ENCODE measurements around a stretch of chr7.

- PRO-cap = no peak
- RAMPAGE, long total RNA, 4 experiments = start-site peak on the plus strand in 1 of 4 experiments, at chr7:48101895-48102226 at its widest, 6 reads per replicate
Measured at GRCh38 chr7:48101497-48102754, 12.9 kb downstream of the UPP1 start.

- PRO-cap = no peak
- RAMPAGE, long total RNA, 4 experiments = no peak in any of the 4 experiments
Measured at GRCh38 chr7:48108126-48108556, 19.1 kb downstream of the UPP1 start.

GRCh38 chr7:48110729-48111235, 21.7 kb downstream of the UPP1 start:
- PRO-cap = no peak
- RAMPAGE, long total RNA, 4 experiments = no peak in any of the 4 experiments

GRCh38 chr7:49665742-49666322, 107.6 kb upstream of the VWC2 start:
- PRO-cap = no peak
- RAMPAGE, long total RNA, 4 experiments = no peak in any of the 4 experiments

DNA sequence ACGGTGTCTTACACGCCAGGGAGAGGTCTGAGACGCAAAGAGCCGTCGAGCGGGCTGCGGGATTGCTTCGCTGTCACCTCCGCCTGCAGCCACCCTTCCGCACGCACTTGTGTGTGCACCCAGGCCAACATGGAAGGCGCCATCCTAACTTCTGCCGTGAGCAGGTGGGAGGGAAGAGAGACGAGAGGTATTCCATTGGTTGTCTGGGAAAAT, 1.3 kb upstream of the IKZF1 start:
- PRO-cap = no peak
- RAMPAGE, long total RNA, 4 experiments = no peak in any of the 4 experiments

DNA sequence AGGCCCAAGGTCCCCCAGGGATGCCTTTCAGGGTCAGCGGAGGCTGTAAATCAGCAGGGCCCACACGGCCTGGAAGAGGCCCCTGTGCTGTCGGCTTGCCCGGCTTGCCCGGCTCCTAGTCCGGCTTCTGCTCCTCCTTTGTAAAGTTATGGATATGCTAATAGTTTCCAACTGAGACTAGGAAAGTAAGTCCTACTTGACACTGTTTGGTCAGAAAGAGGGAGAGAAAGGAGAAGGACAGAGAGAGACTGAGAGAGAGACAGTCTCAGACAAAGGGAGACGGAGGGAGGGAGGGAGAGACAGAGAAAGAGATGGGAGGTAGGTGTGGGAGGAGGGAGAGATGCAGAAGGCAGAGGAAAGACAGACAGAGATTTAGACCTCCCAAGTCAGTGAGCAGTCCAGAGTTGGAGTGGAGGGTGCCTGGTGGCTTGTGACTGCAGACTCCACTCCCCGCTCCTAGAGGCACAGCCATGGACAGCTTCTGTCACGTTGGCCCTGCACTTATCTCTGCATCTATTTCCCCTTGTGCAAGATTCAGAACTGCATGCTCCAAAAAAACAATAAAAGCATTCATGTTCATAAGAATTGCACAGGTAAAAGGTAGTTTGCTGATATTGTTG, 10.6 kb downstream of the IKZF1 start:
- PRO-cap = no peak
- RAMPAGE, long total RNA, 4 experiments = no peak in any of the 4 experiments

DNA sequence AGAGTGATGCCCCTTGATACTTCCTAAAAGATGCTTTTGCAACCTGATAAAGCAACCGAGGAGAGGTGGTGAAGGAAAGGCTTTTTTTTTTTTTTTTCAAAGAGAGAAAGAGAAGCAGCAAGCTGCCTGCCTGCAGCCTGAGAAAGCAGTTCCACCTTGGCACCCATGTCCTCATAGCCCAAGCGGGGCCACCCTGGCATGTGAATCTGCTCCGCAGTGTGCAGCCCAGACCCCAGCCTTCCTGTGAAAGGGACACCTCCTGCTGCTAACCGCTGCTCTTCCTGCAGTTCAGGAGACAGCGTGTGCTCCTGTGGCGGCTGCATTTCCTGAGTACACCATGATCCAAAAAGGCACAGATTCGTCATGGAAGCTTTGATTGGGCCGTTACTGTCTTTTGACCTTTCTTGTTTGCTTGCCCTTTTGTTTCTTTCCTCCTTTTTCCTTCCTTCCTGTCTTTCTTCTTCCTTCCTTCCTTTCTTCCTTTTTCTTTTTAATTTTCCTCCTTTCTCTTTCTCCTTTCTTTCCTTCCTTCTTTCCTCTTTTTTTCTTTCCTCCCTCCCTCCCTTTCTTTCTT, 38.1 kb downstream of the IKZF1 start:
- PRO-cap = no peak
- RAMPAGE, long total RNA, 4 experiments = no peak in any of the 4 experiments

- PRO-cap = no peak
- RAMPAGE, long total RNA, 4 experiments = no peak in any of the 4 experiments
Measured at GRCh38 chr7:50351108-50351795, 46.7 kb downstream of the IKZF1 start.

DNA sequence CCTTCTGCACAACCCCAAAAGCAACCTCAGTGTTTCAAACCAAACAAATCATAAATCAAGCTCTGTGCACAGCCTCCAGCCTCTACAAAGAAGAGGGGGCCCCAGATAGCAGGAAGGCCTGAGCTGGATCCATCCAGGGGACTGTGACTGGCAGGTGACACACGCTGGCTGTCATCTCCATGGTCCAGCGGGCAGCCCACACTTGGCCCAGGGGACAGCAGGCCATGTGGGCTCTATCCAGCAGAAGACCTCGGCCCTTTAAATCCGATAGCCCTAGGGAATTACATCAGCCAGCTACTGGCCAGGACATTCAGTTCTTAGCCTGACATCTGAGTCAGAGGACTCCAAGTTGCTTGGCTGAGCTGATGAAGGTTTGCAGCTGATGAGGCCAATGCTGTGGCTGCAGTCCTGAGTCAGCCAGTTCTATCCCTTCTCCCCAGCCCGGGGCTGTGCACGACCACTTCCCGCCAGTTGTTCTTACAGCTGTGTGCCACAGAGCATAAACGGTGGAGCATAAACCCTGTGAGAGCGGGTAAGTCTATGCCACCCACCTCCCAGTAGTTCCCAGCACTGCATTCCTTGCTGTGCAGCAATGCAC, 52.1 kb upstream of the FIGNL1 start:
- PRO-cap = no peak
- RAMPAGE, long total RNA, 4 experiments = no peak in any of the 4 experiments

DNA sequence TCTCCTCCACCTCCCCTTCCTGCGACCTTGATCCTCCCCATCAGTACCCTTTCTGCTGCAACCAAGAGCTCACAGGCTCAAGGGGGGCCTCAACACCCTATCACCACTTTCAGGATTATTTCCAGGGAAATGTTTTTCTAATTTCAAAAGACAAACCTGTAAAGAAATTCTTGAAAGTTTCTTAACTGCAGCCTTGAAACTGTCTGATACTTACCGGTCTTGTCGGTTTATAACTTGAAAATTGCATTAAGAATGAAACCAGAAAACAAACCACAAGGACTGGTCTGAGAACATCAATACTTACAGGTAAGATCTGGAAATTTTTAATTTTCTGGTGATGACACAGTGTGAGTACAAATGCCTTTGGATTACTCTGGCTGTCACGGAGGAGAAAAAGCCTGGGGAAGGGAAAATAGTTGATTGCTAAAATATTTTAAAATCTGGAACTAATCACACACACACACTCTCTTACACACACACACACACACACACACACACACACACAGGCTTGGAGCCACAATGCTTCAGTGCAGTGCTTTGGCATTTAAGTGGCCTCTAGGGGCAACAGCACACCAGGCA, 30.0 kb upstream of the DDC start:
- PRO-cap = no peak
- RAMPAGE, long total RNA, 4 experiments = no peak in any of the 4 experiments

DNA sequence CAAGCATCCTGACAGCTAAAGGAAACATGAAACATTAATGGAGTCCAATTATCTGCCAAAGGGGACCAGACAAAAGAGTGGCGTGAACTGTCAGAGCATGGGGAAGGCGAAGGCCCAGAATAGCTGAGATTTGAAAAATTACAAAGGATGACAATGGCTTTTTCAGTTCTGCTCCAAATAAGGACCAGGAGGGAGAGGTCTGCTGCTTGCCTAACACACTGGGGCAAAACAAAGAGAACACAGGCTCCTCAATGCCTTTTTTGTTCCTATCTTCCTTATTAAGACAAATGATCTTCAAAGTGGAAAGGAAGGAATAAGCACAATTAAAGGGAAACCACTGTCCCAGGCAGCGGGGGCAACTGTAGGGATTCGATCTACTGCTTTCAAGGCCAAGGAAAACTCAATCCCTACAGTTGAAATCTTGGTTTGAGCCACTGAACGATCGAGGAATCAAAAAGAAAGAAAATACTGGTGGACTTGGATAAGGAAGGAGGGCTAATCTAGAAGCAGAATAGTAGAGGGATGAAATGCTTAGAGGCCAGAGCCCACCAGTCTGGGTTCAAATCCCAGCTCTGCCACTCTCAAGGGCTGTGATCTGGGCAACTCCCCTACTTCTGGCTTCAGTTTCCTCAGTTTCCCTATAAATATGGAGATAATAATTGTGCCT, 91.8 kb downstream of the GRB10 start:
- PRO-cap = no peak
- RAMPAGE, long total RNA, 4 experiments = no peak in any of the 4 experiments

- PRO-cap = no peak
- RAMPAGE, long total RNA, 4 experiments = no peak in any of the 4 experiments
Measured at GRCh38 chr7:50754754-50755188, 27.9 kb downstream of the GRB10 start.

GRCh38 chr7:50821135-50822025, 38.7 kb upstream of the GRB10 start:
- PRO-cap = no peak
- RAMPAGE, long total RNA, 4 experiments = no peak in any of the 4 experiments

GRCh38 chr7:51010565-51011190, 228.0 kb upstream of the GRB10 start:
- PRO-cap = no peak
- RAMPAGE, long total RNA, 4 experiments = no peak in any of the 4 experiments

DNA sequence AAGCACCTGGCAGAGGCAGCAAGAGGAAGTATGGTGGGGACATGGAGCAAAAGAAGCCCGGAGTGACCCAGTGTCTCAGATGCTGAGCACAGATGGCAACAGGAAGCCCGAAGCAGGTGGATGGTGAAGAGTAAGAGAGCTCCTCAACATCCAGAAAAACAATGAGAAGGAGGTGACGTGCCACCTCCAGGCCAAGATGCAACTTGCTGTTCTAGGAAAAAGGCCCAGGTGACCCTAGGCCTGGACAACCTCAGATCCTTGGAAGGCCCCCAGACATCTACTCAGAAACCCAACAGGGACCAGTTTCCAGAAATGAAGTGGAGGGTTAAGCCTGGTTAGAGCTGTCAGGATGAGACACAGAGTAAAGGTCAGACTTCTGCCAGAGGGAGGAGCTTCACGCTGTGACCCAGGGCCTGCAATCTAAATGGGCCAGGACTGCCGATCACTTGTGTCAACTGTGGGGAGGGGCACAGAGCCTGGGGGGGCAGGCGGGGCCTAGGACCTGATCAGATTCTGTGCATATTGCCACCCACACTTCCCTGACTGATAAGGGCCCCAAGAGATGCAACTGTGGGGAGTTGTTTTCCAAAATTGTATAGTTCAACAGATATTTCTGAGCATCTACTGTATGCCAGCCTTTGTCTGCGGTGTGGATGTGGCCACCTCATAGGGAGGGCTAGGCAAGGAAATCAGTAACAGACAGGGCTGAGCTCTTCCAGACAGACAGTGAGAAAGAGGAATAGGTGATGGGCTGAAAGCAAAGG, 2.5 kb upstream of the COBL start:
- PRO-cap = no peak
- RAMPAGE, long total RNA, 4 experiments = no peak in any of the 4 experiments

DNA sequence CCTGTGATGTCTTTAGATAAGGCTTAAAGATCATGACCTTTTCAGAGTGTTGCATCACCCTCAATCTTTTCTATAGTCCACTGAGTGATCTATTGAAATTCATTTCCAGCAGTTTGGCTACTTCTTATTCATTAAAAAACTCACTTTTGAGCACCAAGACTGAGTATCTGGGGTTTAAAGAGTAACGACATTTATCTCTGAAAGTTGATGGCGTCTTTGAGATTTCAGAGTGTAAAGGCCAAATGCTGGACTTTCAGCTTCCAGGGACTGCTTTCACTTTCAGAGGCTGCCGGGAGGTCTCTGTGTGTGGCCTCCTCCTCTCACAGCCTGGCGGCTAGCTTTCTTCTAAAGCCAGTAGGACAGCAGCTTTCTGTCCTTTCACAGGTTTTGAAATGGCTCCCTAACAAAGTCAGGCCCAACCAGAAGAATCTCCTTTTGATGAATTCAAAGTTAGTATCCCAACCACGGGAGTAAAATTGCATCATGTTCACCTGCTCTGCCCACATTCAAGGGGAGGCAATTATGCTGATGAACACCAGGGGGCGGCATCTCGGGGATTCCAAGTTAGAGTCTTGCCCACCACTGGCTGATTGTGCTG, 701.6 kb upstream of the COBL start:
- PRO-cap = no peak
- RAMPAGE, long total RNA, 4 experiments = no peak in any of the 4 experiments

GRCh38 chr7:52088061-52088684, 771.6 kb upstream of the COBL start:
- PRO-cap = no peak
- RAMPAGE, long total RNA, 4 experiments = no peak in any of the 4 experiments

DNA sequence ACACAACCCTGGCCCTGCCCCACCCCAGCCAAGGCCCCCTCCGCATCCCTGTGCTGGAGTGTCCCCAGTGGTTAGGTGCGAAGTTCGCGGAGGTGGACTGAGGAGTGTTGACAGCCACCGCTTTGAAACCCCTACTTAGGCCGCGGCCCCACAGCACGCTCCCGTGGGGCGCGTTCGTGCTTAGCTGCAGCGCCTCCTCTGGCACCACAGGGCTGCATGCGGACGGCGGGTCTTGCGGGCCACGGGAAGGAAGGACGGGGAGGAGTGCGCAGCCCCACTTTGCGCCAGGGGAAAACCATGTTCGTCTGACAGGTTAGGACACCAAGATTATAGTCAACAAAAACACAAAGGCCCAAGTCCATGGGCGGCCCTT, 761.2 kb upstream of the POM121L12 start:
- PRO-cap = no peak
- RAMPAGE, long total RNA, 4 experiments = no peak in any of the 4 experiments

- PRO-cap = no peak
- RAMPAGE, long total RNA, 4 experiments = no peak in any of the 4 experiments
Measured at GRCh38 chr7:53032213-53032574, 3.2 kb upstream of the POM121L12 start.

DNA sequence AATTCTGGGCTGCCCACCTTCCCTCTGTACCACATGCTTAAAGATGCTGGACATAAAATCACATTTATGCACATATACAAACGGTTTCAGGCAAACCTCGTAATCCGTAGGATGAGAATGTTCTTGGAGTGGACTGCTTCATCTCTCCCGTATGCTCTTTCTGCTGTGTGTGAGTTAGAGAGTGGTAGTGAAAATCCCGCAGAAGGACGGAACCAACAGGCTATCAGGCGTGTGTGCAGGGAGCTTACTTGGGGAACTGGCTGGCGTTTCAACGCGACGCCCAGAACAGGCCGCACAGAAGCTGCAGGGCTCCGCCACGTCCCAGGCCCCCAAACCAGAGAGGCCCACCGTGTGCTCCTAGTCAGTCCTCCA, 730.8 kb upstream of the VSTM2A start:
- PRO-cap = no peak
- RAMPAGE, long total RNA, 4 experiments = no peak in any of the 4 experiments

Measured in gastroesophageal sphincter (tissue), 4 donors.